ENCODE measurements around the gene CSRP3.

- PRO-cap: no peak
Observed at GRCh38 chr11:18320097-18320491, 1.8 kb downstream of the HPS5 start.

DNA sequence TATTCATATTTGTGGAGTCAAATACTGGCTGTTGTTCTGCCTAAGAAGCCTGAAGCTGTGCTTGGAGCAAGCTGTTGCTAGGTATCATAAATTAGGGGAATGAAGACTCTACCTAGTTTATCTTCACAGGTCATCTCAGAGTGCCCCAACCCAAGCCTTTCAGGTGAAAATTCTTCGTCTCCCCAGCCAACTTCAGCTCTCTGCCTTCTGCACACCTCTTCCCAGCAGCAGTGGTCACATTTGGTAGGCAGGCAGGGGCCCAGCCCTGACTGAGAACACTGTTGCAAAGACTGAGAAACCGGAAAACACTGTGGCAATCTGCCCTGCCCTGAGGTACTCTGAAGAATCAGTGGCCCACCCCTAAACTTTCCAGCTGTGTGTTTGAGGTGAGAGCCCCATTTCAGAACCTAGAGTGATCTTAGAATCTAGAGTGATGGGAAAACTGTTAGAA, 2.0 kb upstream of the LDHA start:
- PRO-cap: unidirectional peak, minus-strand start at position 289 of the sequence

DNA sequence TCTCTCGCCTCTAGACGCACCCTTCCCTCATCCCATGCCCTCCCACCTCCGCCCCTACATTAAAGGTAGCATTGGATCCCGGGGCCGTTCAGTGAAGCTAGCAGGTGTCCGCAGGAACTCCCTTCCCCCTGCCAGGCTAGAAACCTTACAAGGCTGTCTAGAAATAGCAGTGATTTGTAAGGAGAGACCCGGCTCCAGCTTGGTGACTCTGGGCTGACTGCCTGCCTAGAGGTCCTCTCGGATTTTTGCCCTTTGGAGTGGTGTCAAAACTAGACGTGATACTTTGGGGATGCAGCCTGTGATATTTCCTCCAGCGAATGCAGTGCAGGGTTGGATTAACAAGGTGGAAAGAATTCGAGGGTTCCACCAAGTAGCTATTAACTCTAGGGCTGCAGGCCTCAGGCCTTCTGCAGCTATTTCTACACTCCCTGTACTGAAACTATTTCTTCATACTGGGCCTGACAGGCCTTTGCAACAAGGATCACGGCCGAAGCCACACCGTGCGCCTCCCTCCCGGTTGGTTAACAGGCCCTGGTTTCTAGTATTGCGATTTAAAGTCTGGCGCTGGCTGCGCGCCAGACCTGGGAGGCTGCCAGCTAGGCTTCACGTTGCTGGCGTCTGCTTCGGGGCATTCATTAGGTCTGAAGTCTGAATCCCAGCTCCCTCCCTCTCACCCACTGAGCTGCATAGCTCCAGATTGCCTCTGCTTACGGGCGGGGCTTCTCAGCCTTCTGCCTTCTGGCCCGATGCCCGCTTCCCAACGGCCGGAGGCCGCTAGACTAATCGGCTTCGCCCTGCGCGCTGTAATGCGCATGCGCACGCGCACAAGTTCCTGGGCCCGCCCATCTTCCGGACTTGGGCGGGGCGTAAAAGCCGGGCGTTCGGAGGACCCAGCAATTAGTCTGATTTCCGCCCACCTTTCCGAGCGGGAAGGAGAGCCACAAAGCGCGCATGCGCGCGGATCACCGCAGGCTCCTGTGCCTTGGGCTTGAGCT, 1.3 kb downstream of the LDHA start:
- PRO-cap: bidirectional peak, plus-strand start at position 895 of the sequence, minus-strand start at position 781 of the sequence

DNA sequence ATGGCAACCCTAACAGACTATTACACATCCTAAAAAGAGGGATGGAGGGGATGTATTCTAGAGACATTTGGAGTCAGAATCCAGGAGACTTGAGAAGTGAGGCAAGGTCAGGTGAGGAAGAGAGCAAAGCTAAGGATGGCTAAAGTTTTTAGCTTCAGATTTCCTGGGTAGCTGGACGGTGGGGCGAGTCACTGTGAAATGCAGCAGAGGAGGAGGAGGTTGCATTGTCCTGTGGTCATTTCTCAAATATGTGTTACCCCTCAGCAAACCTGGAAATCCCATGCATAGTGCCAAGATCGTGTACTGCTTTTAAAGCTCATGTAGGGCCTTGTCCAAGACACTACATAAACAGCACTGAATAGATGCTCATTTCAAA, 20.5 kb downstream of the CSRP3 start:
- PRO-cap: no peak

GRCh38 chr11:19201724-19202708, at the start of gene CSRP3:
CSRP3 (minus strand) TSS chr11:19201983.
- PRO-cap: no peak

DNA sequence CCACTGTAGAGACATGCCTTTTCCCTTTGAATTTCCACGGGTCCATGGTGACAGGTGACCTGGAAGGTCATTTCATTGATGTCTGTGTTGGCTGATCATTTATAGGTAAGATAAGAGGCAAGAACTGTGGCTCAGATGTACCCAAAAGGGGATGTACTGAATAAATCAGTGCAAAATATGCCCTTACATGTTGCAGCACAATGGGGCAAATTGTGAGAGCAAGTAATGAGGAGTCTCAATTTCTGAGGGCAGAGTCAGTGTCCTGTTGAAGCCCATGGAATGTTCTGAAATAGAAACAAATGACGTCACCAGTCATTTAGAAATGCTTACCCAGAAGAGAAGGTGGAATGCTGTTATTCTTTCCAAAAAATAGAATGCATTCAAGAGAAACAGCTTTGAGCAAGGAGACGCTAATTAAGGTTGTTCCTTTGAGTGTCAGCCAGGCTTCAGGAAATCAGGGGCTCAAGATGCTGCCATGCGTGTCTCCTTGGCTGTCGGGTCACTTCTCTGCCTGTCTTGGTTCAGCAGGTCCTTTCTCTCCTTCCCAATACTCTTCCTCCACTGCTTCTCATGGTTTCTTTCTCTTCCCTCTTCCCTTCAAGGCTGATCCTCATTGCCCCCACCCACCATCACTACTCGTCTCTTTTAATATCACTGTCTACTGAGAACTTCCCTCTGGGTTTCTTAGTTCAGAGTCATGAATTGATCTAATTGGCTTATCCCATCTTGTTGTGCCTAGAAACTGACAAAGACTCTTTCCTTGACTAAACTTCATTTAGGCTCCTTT, 118.8 kb upstream of the E2F8 start:
- PRO-cap: no peak

DNA sequence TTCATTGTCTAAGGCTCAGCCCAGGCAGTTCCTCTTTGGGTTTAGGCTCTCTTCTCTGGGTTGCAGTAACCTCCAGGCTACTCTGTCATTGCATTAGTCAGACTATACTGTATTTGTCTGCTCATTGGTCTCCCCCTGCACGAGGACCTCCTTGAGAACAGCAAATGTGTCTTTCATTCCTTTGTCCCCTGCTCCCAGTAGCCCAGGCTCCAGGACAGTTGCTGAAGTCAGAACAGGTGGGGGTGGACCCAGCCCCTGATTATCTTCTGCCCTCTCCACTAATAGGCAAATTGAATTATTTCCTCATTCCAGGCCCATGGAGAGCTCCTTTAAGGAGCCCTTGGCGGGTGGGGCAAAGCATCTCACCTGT, 40.8 kb downstream of the NAV2 start:
- PRO-cap: no peak

GRCh38 chr11:19790928-19791852, 78.6 kb downstream of the NAV2 start:
- PRO-cap: no peak

DNA sequence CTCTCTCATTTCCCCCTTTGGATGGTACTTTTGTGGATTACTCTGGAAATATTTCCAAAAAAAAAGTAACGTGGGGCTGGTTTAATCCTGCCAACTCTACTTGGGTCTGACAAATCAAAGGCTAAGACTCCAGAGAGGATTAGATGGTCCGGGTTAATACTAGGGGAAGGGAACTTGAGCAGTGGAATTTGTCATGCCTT, 120.2 kb downstream of the NAV2 start:
- PRO-cap: no peak

DNA sequence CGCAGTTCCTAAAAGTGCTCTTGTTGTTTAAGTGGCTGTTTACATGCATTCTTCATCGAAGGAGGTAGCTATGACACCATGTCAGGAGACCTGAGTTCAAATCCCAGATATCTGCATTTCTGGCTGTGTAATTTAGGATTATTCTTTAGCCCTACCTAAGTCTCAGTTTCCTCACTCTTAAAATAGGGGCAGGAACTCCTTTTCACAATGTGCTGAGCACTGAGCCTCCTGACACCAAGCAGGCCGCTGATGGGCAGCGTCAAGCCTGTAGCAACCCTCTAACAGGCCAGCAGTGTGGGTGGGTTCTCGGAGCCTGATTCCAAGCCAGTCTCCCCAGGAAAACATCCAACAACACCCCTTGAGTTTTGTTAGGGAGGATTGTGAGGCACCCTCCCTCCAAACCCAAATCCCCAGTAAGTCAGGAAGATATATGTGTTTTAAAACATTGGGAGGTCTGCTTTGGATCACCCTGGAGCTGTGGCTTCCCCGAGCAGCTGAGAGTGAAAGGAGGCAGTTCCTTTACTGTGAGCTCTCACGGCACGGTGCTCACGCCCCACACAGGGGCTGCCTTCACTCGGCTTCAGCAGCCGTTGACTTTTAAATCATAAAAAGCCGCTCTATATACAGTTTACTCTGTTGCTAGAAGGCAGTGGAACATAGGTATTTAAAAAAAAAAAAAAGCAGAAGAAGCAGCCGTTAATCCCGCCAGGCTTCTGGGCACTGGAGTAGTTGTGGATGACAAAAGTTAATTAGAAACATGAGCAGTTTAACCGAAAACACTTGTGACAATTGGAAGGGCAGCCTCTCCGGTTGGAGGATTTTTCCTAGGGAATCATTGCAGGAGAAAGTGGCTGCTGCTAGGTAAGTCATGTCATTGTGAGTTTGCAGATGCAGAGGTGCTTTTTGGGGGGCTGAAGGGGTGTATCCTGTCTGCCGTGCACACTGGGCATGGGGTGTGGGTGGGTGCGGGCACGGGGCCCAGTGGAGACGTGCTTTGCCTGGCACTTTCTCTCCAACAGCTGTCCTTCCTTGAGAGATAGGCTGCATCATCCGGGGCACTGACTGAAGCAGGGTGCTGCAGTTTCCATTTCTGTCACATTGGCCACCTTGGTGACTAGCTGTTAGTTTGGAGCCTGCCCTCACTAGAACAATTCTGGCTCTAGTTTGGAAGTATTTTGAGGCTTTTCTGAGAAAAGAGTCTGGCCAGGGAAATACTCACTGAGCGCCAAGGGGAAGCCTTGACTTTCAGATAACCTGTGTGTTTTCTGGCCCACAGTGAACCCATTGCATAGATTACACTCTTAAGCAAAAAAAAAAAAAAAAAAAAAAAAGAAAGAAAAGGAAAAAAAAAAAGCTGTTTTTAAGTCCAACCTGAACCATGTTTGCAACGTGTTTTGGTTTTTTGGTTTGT, 218.8 kb downstream of the NAV2 start:
- PRO-cap: no peak

GRCh38 chr11:19978566-19979397, 181.5 kb downstream of the DBX1 start:
- PRO-cap: no peak

GRCh38 chr11:19980643-19981880, 179.2 kb downstream of the DBX1 start:
- PRO-cap: no peak

- PRO-cap: bidirectional peak, plus-strand start at chr11:20014015, minus-strand start at chr11:20013755
Observed at GRCh38 chr11:20013352-20014232, 146.7 kb downstream of the DBX1 start.

DNA sequence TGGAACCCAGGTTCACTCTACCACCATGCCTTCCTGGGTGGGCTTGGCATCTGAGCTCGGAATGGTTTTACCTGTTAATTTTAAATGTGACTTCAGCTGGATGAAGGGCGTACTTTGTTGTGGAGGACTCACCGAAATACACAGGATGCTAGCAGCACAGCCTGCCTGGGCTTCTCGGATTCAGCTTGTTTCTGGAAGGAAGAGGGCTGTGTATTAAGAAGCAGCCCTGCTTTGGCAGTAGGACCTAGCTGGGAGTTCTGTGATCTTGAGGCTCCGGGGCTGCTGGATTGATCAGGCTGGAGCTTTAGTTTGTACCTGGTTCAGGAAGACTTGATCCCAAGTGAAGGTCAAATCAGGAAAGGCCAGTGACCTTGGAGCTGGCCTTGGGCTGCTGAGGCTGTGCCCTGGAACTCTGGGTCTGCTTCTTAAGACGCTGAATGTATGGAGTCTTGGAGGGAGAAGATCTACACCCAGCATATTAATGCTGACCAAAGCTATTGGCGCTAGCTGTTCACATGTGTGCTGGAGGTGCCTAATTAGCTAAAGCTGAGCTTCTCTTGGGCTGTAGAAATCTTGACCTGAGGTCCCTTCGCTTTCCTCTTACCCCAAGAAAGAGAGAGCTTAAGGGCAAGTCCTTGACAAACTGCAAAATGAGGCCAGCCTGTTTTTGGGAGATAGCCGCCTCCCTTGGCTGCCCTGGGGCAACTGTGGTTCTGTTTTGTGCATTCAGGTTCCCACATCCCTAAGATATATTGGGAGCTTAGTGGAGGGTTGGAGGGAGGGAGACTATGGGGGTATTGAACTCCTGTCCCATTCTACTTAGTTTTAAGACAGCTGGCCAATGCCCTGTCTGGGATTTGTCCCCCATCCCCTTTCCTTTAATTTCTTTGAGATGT, 136.0 kb downstream of the DBX1 start:
- PRO-cap: no peak

DNA sequence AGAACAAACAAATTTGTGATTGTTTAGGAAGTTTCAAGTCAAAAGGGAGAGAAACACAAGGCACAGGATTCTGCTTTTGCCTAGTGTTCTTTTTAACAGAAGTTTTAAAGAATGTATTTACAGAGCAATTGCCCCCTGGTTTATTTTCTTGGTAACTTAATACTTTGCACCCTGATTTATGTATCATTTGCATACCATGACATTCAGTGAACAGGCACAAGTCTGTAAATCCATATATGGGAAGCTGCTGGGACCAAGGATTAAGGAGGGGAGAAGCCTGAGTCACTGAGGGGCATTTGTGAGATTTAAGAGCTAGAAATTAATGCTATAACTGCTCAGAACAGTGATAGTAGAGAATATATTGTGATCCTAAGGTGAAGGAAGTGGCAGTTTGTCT, 103.1 kb downstream of the DBX1 start:
- PRO-cap: no peak

DNA sequence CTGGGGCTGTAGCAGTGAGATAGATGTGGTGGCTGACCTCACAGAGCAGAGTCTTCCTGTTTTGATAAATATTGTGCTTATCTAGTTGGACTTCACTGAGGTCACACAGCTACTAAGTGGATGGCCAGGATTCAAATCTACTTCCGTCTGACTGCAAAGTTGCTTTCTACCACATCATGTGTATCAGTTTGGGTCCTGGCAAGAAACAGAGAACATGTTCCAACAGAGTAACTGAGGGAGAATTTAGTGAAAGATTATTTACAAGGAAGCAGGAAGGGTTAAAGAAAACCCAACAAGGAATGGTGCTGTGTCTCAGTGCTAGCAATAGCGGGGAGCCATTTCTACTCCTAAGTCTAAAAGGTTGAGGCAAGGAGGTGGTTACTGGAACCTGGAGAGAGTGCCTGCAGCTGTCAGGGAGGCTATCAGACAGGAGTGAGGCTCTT, 6.2 kb upstream of the HTATIP2 start:
- PRO-cap: no peak

DNA sequence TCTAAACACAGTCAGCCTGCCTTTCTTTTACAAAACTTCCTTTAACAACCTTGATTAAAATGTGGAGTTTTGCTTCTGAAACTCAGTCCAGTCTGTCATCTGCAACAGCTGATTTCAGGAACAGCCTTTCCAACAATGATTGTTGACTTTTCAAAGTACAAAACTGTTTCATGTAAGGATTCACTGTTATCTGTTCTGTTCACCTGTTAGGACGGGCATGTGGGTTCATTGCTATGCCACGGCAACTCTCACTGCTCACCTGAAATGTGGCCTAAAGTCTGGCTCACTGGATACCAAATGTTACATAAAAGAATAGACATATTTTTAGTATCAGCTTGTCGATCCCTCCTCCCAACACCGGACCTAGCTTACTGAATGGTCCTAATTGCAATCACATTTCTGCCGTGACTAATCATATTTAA, 242.8 kb downstream of the LUZP2 start:
- PRO-cap: no peak

GRCh38 chr11:25924512-25924782, 407.5 kb upstream of the ANO3 start:
- PRO-cap: no peak

DNA sequence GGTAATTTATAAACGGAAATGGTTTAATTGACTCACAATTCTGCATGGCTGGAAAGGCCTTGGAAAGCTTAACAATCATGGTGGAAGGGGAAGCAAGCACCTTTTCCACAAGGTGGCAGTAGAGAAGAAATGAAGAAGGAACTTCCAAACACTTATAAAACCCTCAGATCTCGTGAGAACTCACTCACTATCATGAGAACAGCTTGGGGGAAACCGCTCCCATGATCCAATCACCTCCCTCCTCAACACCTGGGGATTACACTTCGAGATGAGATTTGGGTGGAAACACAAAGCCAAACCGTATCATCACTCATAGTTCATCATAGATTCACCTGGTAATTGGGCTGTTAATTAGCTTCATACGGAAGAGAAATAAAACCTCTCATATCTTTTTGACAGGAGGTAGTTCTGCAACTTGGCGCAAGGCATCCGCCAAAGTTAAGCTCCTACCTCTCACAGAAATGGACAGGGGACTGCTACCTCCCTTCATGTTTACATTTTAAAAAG, 49.0 kb downstream of the MUC15 start:
- PRO-cap: no peak

GRCh38 chr11:26597125-26597428, 25.0 kb upstream of the MUC15 start:
- PRO-cap: no peak